ENCODE results near the genes STX12 and SESN2.

- PRO-cap: no peak
Measured at GRCh38 chr1:26995134-26995645, 1.7 kb downstream of the TRNP1 start.

- PRO-cap: no peak
Measured at GRCh38 chr1:27153178-27153761, 1.7 kb downstream of the SLC9A1 start.

- PRO-cap: no peak
Measured at GRCh38 chr1:27397732-27398222, 5.4 kb downstream of the GPR3 start.

- PRO-cap: no peak
Measured at GRCh38 chr1:27403912-27404301, 11.5 kb downstream of the GPR3 start.

DNA sequence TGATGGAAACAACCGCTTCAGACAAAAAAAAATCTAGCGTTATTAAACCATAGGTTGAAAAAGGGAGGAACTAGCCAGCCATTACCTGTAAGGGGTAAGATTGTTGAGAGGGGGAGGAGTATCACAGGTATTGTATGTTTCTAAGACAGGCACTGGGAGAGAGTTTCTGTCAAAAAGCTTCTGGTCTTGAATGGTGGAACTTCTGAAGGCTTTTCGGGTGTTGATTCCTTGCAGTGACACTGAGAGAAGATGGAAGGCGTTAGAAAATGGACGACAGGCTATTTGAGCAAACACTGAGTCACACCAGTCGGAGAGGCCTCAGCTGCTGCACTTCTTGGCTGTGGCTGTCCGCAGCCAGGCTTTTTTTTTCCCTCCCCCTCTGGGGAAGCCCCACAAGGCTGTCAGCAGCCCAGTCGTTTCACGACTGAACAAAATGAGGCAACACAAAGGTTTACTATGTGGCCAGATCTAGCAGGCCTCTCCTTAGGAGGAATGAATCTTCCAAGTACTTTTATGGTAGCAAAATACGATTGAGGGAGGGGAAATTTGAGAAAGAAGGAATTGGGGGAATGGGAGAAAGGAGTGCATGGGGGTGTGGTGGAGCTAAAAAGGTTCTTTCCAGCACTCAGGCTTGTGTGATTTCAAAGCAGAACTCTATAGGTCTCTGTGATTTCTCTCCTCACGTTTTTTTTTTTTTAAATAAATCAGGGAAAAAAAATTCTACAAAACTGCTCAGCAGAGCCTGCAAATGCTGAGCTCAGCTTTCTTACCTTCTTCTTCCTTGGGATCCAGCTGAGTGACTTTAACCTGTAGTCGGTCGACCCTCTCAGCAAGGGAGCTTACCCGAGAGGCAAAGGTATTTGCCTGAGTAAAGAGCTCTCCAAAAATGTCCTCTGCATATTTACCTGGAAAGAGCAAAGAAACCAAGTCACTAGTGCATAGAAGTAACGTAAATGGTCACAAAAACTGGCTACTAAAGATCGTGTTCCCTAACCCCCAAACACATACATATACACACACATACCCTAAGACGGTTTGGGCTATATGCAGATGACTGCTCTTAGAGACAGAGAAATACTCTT lies 26.1 kb downstream of the GPR3 start:
- PRO-cap: no peak

DNA sequence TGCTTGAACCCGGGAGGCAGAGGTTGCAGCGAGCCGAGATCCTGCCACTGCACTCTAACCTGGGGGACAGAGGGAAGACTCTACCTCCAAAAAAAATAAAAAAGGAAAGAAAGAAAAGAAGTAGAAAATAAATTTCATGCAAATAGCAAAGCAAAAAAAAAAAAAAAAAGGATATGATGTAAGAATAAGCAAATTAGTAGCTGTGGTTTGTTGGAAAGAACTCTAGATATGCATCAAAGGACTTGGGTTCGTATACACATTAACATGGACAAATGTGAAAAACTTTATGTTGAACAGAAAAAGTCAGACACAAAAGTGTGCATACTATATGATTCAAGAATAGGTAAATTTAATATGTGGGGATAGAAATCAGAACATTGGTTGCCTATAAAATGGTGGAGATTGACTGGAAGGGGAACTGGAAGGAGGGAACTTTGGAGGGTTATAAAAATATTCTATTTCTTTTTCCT lies 11.8 kb downstream of the WASF2 start:
- PRO-cap: no peak

GRCh38 chr1:27526809-27527706 lies 37.1 kb upstream of the WASF2 start:
- PRO-cap: no peak

DNA sequence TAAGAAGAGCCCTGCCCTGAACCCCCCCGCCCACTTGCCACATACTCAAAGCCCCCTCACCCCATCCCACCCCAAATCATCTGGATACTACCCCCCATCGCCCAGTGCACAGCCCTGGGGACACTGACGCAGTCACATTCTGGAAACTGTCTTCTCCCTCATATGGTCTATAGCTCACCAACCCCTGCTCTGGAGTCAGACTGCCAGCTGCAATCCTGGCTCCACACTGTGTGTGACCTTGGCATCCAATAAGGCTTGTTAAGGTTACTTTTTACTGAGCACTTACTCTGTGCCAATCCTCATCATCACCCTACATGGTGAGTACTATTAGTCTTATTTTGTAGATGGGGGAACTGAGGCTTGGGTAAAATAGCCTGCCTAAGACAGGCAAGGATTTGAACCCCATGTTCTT lies 34.9 kb downstream of the AHDC1 start:
- PRO-cap: no peak

DNA sequence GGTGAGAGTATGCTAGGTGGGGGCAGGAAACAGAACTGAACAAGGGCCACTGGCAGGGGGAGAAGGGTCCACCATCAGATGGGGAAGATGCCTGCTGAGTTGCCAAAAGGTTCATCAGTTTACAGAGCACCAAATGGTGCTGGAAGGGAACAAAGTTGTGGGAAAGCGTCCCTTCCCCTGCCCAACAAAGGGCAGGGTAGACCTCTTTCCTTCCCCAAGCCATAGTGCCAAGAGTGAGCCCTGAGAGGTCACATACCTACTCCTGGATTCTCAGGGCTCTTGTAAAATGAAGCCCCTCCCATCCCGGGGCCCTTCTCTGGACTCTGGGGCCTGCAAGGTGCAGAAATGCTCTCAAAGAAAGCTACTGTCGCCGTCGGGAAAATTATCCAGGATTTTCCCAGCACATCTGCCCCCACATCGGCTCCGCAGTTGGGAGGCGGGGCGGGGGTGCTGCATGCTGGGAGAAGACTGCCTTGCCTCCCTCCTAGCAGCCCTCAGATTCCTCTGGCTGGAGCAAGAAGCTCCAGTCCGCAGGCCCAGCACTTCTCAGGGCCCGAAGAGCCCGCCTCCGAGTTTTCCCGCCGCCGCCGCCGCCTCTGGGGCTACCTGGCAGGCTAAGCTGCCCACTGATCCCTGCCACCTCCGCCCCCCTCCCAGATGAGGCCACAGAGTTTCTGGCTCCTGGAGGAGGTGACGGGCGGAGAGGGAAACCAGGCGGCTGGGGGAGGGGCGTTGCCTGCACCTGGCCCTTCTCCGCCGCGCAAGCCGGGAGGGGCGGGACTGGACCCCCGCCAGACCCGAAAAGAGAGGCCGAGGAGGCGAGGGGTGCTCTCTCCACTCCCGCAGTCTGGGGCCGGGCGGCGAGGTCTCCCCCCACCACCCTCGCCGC lies 29.1 kb downstream of the AHDC1 start:
- PRO-cap: unidirectional peak, plus-strand start at position 837 of the sequence

GRCh38 chr1:27772398-27773475 lies at the start of gene STX12:
Gene STX12 (plus strand): TSS chr1:27773219.
- PRO-cap: unidirectional peak, minus-strand start at chr1:27772785; bidirectional peak, plus-strand start at chr1:27773259, minus-strand start at chr1:27773122

GRCh38 chr1:27850738-27851395 lies 20.3 kb downstream of the PPP1R8 start:
- PRO-cap: no peak

GRCh38 chr1:27882029-27882988 lies 10.0 kb downstream of the THEMIS2 start:
- PRO-cap: no peak

DNA sequence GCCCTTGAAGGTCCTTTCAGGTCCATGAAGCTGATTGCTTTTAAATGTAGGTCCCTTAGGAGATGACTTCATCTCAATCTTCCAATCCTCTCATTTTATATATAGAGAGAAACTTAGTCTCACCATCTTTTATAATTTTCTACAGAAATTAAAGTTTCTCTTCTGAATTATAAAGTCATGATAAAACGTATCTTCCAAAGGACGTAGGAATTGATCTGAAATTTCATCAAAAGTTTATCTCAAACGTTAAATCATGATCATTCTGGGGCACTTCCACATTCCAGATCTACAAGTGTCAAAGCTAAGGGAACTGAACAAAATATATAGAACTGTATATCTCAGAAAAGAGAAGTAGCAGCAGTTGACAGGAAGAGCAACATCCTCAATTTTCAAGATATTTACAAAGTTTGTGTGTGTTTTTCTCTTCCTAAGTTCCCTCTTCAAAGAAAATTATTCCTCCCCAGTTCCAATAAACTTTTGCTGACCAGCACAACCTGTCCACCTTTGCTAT lies 38.3 kb upstream of the EYA3 start:
- PRO-cap: no peak

- PRO-cap: no peak
Measured at GRCh38 chr1:28135292-28136148, 41.0 kb downstream of the PTAFR start.

DNA sequence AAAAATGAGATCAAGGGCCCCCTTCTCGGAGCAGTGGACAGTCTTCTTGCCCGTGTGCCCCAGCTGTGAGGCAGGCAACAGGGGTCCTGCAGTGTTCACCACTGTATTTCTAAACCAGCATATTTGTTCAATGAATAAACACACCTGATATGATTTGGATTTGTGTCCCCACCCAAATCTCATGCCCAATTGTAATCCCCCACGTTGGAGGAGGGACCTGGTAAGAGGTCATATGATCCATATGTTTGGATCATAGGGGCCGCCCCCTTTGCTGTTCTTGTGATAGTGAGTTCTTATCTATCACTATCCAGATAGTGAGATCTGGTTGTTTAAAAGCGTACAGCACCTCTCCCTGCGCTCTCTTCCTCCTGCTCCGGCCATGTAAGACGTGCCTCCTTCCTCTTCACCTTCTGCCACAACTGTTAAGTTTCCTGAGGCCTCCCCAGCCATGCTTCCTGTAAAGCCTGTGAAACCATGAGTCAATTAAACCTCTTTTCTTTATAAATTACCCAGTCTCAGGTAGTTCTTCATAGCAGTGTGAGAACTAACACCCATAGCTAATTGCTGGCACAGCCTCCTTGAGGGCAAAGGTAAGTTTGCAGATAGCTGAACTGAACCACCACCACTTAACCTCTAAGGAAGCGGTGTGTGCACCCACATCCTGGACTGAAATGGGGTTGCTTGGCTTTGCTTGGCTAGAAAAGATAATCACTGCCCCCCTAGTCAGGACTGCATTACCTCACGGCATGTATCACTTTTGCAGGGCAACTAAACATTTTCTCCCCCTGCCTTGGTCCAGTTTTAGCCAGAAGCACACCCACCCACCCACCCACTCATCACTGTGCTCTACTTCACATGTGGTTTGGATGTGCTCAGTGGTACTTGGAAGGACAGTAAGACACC lies 22.9 kb upstream of the PTAFR start:
- PRO-cap: no peak

DNA sequence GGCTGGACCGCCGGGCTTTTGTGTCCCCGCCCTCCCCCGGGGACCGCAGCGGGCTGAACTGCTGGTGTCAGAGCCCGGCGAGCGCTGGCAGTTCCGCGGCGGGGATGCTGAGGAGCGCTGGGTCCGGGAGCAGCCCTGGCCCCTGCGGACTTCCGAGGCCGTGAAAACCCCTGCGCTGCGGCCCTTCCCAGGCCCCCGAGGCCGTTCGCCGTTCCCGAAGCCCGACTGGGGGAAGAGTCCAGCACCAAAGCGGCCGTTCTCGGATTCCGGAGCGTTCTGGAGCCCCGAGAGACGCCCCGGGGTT lies at the start of gene SESN2:
Gene SESN2 (plus strand): TSS at position 84 of the 304 bp plus-strand sequence.
- PRO-cap: bidirectional peak, plus-strand start at position 90 of the sequence, minus-strand start outside the sequence

- PRO-cap: no peak
Measured at GRCh38 chr1:28592568-28592992, 515 bp downstream of the RAB42 start.

- PRO-cap: no peak
Measured at GRCh38 chr1:28594550-28595038, 2.5 kb downstream of the RAB42 start.

- PRO-cap: no peak
Measured at GRCh38 chr1:28773097-28773768, 36.5 kb downstream of the YTHDF2 start.

DNA sequence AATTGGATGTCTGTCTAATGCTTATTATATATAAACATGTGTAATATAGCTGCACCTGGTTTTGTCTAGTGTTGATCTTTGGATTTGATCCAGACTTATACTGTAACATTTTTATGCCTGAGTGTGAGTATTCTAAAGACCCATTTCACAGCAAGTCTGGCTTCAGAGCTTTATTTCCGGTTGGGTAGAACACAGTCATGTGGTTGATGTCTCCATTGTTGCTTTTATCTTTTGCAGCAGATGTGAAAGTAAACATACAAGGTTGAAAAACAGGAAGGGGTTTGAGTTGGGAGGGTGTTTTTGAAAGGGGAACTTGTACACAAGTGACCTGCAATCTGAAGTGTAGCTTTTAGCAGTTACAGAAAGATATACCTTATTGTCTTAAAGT lies 12.5 kb downstream of the EPB41 start:
- PRO-cap: no peak